ENCODE measurements around the genes ARHGEF25 and AGAP2.

- PRO-cap: no peak
- RAMPAGE, long total RNA, 2 experiments: no peak in any of the 2 experiments
These were observed 2.3 kb upstream of the ARHGEF25 start for GRCh38 chr12:57608775-57609568.

GRCh38 chr12:57611019-57612189 is at the start of gene ARHGEF25:
Gene ARHGEF25 (plus strand): TSS chr12:57611435.
- PRO-cap: bidirectional peak, plus-strand start at chr12:57611464, minus-strand start at chr12:57611314; unidirectional peak, minus-strand start at chr12:57611713
- RAMPAGE, long total RNA, 2 experiments: start-site peak on the plus strand in 1 of 2 experiments, at chr12:57611378-57611452 at its widest, 28 reads per replicate

DNA sequence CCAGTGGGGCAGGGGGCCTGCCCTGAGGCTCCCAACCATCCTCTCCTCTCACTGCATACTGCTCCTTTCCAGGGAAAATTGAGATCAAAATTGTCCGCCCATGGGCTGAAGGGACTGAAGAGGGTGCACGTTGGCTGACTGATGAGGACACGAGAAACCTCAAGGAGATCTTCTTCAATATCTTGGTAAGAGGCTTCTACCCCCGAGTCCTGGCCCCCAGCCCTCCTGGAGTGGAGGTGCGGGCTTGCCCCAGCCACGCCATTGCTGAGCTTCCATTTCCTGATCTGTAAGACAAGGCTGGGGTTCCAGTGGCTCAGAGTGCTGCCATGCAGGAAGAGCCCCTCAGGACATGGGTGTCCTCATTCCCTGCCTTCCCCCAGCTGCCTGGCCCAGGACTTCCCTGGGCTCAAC is 18.2 kb downstream of the AGAP2 start:
- PRO-cap: no peak
- RAMPAGE, long total RNA, 2 experiments: no peak in any of the 2 experiments

- PRO-cap: no peak
- RAMPAGE, long total RNA, 2 experiments: no peak in any of the 2 experiments
These were observed at the start of gene AGAP2 for GRCh38 chr12:57738574-57739764. Gene AGAP2 (minus strand): TSS chr12:57738742.

DNA sequence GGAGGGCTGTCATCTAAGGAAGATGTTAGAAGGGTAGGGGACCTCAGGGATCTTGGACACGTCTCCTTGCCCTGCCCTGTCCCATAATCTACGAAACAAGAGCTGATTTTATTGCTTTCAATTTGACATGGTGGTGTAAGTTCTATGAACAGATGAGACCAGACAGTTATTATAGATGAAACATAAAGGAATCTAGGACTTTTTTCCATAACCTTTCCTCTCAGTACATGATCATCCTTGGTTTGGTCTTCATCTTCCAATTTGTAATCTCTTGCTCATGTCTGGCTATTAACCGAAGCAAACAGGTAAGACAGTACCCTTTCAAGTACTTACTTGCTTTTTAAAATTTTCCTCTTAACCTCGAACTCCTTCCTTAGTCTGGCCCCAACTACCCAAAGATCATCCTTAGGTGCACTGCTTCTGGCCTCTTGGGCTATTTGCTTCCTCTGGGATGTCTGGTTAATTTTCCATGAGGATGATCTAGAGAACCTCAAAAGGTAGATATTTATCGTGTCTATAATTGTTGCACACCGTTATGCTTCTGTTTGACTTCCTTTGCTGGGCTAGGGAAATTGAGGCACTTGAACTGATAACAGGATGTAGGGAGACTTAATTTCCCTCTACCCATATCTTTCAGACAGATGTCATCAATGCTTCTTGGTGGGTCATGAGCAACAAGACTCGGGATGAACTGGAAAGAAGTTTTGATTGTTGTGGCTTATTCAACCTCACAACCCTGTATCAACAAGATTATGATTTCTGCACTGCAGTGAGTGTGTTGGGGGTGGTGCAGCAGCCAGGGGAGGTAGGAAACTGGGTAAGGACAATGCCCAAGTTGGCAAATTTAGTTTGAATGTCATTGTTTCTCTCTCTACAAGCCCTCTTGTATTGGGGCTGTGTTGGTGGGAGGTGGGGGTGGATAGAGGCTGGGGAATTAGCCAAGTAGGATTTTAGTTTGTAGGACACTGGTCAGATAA is 1.4 kb downstream of the TSPAN31 start:
- PRO-cap: no peak
- RAMPAGE, long total RNA, 2 experiments: start-site peak on the plus strand in 1 of 2 experiments, centred at position 502 of the sequence, 10 reads per replicate

GRCh38 chr12:57751427-57752075 is 559 bp downstream of the CDK4 start:
- PRO-cap: no peak
- RAMPAGE, long total RNA, 2 experiments: no peak in any of the 2 experiments

DNA sequence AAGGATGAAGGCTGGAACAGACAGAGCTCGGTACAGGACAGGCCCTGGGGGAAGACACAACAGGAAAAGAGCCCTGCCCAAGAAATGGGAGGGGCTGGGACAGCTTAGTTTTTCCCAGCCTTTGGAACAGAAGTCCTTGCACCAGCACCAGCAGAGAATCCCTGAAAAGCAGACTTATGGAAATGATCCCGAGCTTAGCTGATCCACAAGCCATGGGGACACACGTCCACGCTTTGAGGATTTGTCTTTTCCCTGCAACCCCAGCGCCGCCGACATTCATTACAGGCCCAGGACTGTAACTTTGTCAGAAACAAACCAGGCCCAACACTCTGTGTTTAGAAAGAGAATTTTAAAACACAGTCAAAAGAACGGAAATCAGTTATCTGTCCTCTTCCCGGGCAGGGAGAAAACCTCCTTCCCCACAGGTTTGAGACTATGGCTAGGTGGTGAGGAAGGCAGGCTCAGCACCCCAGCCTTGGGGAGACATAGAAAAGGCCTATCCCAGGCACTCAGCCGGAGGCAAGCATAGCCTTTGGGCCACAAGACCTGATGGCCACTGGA is 4.0 kb upstream of the AVIL start:
- PRO-cap: no peak
- RAMPAGE, long total RNA, 2 experiments: no peak in any of the 2 experiments

DNA sequence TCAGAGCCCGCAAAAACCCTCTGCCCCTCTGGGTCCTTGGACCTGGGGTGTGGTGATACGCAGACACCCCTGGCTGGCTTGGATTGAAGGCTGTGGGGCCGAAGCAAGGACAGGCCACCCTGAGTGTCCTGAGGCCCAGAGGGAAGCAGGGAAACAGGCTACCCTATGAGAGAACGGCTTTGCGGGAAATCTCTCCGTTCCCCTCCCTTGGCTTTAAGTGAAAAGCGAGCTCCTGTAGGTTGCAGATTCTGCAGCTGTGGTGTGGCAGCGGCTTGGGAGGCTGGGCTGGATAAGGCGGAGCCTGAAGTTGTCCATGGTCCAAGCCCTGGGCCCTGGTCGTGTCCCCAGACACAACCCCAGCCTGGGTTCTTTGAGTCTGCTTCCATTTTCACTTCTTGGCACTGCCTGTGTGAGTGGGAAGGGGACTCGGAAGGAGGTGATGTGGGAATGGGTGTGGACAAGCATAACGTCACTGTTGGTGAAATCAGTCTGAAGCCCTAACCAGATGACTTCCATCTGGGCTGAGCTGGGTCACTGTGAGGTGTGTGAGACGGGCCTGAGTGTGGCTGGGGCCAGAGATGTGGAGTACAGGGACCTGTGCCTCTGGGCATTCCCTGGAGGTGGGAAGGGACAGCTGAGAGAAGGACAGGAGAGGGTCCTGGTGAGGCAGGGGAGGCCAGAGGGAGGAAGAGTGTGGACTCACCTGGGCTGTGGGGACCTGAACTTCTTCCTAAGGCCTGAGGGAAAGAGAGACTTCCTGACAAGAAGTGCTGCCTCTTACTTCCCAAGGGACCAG is 43.0 kb upstream of the CTDSP2 start:
- PRO-cap: bidirectional peak, plus-strand start at position 515 of the sequence, minus-strand start at position 403 of the sequence
- RAMPAGE, long total RNA, 2 experiments: no peak in any of the 2 experiments

GRCh38 chr12:57898916-57899840 is 42.2 kb upstream of the ATP23 start:
- PRO-cap: no peak
- RAMPAGE, long total RNA, 2 experiments: no peak in any of the 2 experiments

DNA sequence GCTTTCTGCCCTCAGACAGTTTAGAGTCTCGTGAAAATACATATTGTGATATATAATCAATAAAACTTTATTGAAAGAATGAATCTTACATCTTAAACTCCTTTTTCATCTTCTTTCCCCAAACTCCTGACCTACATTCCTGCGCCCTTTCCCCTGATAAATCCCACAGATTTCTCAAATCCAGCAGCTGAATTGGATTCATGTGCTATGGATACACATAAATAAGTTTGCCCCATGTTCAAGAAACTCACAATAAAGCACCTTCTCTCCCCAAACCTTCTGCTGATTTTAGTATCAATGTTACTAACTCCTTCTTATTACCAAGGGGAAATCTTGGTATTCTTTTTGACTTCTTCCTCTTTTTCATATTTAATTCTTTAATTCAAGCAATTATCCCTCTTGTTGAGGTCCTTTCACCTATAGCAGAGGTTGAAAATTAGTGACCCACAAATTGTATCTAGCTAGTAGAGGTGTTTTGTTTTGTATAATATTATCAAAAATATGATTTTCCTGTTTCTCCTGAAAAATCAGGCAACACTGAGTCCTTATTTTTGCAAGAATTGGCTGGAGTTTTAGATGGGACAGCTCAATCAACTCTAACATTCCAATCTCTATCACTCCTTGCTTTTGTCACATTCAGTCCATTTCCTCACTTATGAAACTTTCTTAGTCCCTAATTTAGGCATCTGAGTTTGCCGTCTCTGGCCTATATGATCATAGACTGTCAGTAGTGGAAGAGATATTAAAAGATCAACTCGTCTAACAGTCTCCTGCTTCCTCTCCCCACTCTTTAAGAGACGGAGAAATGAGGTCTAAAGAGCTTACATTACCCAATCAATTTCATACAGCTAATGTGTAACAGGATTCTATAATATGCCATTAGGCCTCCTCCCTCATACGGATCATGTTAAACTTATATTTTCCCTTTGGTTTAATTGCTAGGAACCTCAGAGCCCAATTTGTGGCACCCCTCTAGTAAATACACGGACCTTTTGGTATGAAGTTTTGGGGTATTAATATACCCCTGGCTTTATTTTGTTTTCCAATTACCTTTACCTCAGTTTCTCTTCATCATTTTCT is 6.8 kb upstream of the ATP23 start:
- PRO-cap: no peak
- RAMPAGE, long total RNA, 2 experiments: no peak in any of the 2 experiments

- PRO-cap: no peak
- RAMPAGE, long total RNA, 2 experiments: no peak in any of the 2 experiments
These were observed 146.1 kb downstream of the ATP23 start for GRCh38 chr12:58087211-58088069.

GRCh38 chr12:58591316-58591777 is 329.0 kb downstream of the LRIG3 start:
- PRO-cap: no peak
- RAMPAGE, long total RNA, 2 experiments: no peak in any of the 2 experiments

GRCh38 chr12:58887956-58888627 is 32.2 kb downstream of the LRIG3 start:
- PRO-cap: no peak
- RAMPAGE, long total RNA, 2 experiments: no peak in any of the 2 experiments

GRCh38 chr12:58906871-58907392 is 13.4 kb downstream of the LRIG3 start:
- PRO-cap: no peak
- RAMPAGE, long total RNA, 2 experiments: no peak in any of the 2 experiments

- PRO-cap: no peak
- RAMPAGE, long total RNA, 2 experiments: no peak in any of the 2 experiments
These were observed 156.3 kb downstream of the SLC16A7 start for GRCh38 chr12:59751902-59752847.

DNA sequence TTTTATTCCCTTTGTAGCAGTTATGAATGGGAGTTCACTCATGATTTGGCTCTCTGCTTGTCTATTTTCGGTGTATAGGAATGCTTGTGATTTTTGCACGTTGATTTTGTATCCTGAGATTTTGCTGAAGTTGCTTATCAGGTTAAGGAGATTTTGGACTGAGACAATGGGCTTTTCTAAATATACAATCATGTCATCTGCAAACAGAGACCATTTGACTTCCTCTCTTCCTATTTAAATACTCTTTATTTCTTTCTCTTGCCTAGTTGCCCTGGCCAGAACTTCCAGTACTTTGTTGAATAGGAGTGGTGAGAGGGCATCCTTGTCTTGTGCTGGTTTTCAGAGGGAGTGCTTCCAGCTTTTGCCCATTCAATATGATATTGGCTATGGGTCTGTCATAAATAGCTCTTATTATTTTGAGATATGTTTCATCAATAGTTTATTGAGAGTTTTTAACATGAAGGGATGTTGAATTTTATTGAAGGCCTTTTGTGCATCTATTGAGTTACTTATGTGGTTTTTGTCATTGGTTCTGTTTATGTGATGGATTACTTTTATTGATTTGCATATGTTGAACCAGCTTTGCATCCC is 79.0 kb downstream of the USP15 start:
- PRO-cap: no peak
- RAMPAGE, long total RNA, 2 experiments: no peak in any of the 2 experiments

GRCh38 chr12:62478542-62479019 is 12.0 kb downstream of the MON2 start:
- PRO-cap: no peak
- RAMPAGE, long total RNA, 2 experiments: no peak in any of the 2 experiments

GRCh38 chr12:62512316-62512962 is 45.8 kb downstream of the MON2 start:
- PRO-cap: no peak
- RAMPAGE, long total RNA, 2 experiments: no peak in any of the 2 experiments

- PRO-cap: no peak
- RAMPAGE, long total RNA, 2 experiments: no peak in any of the 2 experiments
These were observed 147.2 kb downstream of the MON2 start for GRCh38 chr12:62613720-62614306.

DNA sequence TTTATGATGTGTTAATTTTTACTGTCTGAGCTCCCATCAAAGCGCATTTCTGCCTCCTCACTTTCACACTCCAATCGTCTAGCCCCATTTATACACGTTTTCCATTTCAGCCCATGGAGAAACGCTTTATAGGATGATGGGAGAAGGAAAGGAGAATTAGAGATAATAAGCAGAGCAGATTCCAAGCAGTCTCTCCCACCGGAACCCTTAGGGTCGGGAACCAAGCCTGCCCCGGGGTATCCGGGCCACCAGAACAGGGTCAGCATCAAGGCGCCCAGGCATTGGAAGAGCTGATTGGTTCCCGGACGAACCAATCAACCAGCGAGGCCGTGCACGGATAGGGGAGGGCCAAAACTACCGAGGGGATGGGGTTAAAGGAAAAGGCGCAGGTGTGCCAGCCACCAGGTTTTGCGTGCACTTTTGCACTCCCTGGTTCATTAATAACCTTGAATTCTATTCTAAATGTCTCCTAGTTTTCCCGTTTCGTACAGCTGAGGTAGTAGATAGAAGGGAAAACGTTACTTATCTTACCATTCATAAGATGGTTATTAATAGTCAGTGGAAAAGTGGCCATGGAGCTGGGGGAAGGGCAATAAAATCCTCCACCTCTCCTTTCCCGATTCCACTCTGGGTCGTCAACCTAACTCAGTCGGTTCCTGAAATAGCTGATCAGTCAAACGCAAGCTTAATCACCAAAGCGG is 1.7 kb downstream of the PPM1H start:
- PRO-cap: no peak
- RAMPAGE, long total RNA, 2 experiments: no peak in any of the 2 experiments